Prostate gland (tissue), 2 donors: ENCODE measurements around a stretch of chr12.

DNA sequence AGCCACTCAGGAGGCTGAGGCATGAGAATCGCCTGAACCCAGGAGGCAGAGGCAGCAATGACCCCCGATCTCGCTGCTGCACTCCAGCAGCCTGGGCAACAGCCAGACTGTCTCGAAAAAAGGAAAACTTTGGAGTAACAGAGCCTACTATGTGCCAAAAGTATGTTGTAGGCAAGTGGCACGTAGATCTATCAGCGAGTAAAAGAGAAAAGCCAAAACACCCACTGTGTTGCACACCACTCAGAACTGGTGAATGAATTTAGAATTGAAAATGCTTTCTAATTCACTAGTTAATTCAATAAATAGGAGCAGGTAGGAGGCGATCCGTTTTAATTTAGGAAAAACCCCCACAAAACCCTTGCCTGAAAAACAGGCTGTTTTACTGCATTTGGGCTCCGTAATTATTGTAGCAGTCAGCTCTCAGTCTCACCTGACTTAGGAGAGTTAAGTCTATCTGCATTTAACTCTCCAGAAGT, 1.0 kb downstream of the POP5 start:
- PRO-cap: no peak
- RAMPAGE, long total RNA, 2 experiments: no peak in any of the 2 experiments

DNA sequence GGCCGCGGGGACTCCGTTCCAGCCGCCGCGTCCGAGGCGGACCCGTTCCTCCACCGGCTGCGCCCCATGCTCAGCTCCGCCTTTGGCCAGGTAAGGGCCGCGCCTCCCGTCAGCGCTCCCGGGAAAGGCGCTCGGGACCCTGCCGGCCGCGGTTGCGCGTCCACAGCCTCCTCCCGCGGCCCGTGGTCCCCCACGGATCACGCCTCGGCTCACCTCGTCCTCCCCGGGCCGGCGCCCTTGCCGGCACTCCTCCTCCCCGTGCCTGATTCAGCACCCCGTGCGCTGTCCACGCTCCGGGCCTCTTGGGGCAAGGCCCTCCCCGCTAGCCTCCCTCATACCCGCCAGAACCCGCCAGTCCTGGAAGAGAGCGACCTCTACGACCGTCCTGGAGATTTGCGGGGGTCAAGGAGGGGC, 831 bp downstream of the CABP1 start:
- PRO-cap: no peak
- RAMPAGE, long total RNA, 2 experiments: no peak in any of the 2 experiments

GRCh38 chr12:120668755-120669945, 17.8 kb upstream of the MLEC start:
- PRO-cap: no peak
- RAMPAGE, long total RNA, 2 experiments: no peak in any of the 2 experiments

GRCh38 chr12:120684825-120685290, 2.1 kb upstream of the MLEC start:
- PRO-cap: no peak
- RAMPAGE, long total RNA, 2 experiments: no peak in any of the 2 experiments

- PRO-cap: no peak
- RAMPAGE, long total RNA, 2 experiments: no peak in any of the 2 experiments
Observed at GRCh38 chr12:120693791-120694471, 7.0 kb downstream of the MLEC start.

GRCh38 chr12:120701018-120701729, 9.1 kb upstream of the UNC119B start:
- PRO-cap: no peak
- RAMPAGE, long total RNA, 2 experiments: no peak in any of the 2 experiments

- PRO-cap: no peak
- RAMPAGE, long total RNA, 2 experiments: no peak in any of the 2 experiments
Observed at GRCh38 chr12:120759750-120760722, 34.4 kb downstream of the ACADS start.

GRCh38 chr12:120768514-120769321, 43.1 kb downstream of the ACADS start:
- PRO-cap: no peak
- RAMPAGE, long total RNA, 2 experiments: no peak in any of the 2 experiments

GRCh38 chr12:120787534-120788798, 62.3 kb downstream of the ACADS start:
- PRO-cap: no peak
- RAMPAGE, long total RNA, 2 experiments: no peak in any of the 2 experiments

- PRO-cap: no peak
- RAMPAGE, long total RNA, 2 experiments: no peak in any of the 2 experiments
Observed at GRCh38 chr12:120971667-120972386, 6.5 kb upstream of the HNF1A start.

GRCh38 chr12:120984183-120984920, 6.0 kb downstream of the HNF1A start:
- PRO-cap: no peak
- RAMPAGE, long total RNA, 2 experiments: no peak in any of the 2 experiments

- PRO-cap: no peak
- RAMPAGE, long total RNA, 2 experiments: no peak in any of the 2 experiments
Observed at GRCh38 chr12:121001368-121002125, 14.7 kb downstream of the C12orf43 start.

DNA sequence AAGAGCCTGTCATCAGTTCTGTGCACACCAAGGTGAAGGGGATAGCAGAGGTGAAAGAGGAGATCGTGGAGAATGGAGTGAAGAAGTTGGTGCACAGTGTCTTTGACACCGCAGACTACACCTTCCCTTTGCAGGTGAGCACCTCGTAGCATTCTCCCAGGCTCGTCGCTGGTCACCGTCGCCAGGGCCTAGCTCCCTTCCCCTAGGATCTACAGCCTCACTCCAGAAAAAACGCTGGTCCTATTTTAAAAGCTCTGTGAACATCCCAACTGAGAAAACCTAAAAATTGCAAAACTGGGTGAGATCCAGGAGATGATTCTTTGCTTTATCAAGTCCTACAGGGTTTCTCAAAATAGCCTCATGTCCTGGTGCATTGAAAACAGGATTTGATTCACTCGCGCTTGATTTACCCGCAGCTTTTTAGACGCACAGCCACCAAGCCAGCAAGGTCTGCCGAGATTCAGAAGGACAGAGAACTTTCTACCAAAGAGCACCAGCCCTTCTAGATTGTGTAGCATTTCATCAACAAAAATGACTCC, 22.2 kb downstream of the P2RX7 start:
- PRO-cap: no peak
- RAMPAGE, long total RNA, 2 experiments: no peak in any of the 2 experiments

- PRO-cap: unidirectional peak, plus-strand start at chr12:121282540; unidirectional peak, plus-strand start at chr12:121282554
- RAMPAGE, long total RNA, 2 experiments: no peak in any of the 2 experiments
Observed at GRCh38 chr12:121282207-121282637, 14.3 kb downstream of the CAMKK2 start.

- PRO-cap: no peak
- RAMPAGE, long total RNA, 2 experiments: no peak in any of the 2 experiments
Observed at GRCh38 chr12:121284608-121285319, 11.7 kb downstream of the CAMKK2 start.

DNA sequence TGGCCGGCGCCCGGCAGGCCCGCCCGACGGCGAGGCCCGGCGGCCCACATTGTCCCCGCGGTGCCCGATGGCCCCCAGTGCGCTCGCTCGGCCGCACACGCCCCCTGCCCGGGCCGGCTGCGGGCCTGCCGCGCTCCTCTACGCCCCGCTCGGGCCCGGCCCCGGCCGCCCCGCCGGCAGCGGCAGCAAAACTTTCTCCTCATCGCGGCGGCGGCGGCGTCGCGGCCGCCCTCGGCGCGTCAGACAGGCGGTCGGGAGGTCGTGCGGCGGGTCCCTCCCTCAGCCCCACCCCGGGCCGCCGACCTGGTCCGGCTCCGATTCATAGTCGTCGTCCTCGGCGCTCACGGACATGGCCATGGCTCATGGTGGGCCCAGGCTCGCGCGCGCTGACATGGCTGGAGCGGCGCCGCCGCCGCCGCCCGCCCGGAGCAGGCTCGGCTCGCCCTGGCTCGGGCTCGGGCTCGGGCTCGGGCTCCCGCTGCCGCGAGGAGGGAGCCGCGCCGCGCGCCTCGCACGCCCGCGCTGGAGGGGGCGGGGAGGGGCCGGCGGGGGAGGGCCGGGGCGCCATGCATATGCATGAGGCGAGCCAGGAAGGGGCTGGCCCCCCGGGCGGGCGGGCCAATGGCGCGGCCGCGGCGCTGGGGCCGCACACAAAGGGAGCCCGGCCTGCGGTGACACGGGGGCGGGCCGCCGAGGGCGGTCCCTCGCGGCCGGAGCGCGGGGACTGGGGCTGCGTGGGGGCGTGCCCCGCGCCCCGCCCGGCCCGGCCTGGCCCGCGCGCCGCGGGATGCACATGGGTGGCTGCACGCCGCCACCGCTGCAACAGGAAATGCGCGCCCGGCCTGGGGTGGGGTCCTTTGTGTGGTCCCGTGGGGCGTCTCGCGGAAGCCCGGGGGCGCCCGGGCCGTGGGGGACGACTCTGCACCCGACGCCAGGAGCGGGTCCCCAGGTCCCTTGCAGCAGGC, 67.2 kb downstream of the RNF34 start:
- PRO-cap: bidirectional peak, plus-strand start at position 681 of the sequence, minus-strand start at position 524 of the sequence
- RAMPAGE, long total RNA, 2 experiments: no peak in any of the 2 experiments

GRCh38 chr12:121500212-121500627, 80.6 kb downstream of the KDM2B start:
- PRO-cap: no peak
- RAMPAGE, long total RNA, 2 experiments: no peak in any of the 2 experiments

GRCh38 chr12:121582072-121582608, 1.3 kb upstream of the KDM2B start:
- PRO-cap: bidirectional peak, plus-strand start at chr12:121582347, minus-strand start at chr12:121582247
- RAMPAGE, long total RNA, 2 experiments: no peak in any of the 2 experiments

GRCh38 chr12:121608664-121609022, 27.8 kb upstream of the KDM2B start:
- PRO-cap: no peak
- RAMPAGE, long total RNA, 2 experiments: no peak in any of the 2 experiments

DNA sequence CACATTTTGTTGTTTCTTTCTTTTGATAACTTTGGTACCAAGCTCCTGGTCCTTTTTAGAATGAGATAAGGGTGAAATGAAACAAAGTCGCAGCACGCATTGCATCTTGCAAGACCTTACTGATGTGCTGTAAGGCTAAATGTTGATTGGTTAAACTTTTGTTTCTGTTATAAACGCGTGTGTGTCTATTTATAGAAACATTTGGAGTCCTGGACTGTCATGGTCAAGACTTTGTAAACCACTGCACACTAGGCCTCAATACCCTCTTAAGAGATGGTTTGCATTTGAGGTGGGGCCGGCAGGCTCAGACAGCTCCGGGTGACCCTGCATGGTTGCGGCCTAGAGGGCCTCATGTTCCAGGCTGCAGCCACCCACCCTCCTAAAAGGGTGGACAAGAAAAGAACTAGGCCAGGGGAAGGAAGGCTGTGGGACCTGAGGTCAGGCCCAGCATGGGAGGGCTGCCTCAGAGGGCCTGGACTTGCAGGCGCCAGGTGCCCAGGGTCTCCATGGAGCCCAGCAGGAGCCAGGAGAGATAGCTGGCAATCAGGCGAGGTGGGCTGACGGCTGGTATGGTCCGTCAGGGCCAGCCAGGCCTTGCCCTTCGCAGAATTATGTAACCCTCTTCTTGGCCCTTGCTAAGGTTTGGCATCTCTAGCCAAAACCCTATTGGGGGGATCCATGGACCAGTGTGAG, 36.7 kb downstream of the MORN3 start:
- PRO-cap: no peak
- RAMPAGE, long total RNA, 2 experiments: no peak in any of the 2 experiments